Metastatic Lung Carcinoma in the Adrenal Gland (tissue), 1 donor: ENCODE data around the genes MPC1L and NYX.

GRCh38 chrX:40623301-40623713, at the start of gene MPC1L:
TSS of gene MPC1L (plus strand) at chrX:40623428.
- PRO-cap, result no peak

GRCh38 chrX:41024640-41025076, 60.6 kb upstream of the USP9X start:
- PRO-cap, result no peak

- PRO-cap, result no peak
Observed at GRCh38 chrX:41029328-41029776, 55.9 kb upstream of the USP9X start.

DNA sequence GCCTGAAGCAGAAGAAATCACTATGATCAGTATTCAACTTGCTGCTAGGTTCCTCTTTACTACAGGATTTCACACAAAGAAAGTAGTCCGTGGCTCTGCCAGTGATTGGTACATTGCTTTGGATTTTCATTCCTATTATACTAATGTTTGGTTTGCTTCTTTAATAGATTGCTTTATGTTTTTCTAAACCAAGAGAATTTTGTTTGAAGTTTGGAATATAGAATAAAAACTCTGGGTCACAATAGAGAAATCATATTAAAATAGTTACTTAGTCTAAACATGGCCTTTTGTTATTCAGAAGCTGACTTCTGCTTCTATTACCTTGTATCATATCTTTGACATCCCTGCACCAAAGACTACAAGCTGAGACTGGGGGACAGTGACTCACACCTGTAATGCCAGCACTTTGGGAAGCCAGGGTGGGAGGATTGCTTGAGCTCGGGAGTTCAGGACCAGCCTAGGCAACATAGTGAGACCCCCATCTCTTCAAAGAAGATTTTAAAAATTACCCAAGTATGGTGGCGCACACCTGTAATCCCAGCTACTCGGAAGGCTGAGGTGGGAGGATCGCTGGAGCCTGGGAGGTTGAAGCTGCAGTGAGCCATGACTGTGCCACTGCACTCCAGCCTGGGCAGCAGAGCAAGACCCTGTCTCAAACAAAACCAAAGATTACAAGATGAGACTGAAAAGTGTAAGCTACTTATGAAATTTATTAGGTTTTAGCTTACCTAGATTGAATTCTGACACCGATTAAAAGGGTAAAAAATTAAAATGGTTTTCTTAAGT, 116.5 kb upstream of the DDX3X start:
- PRO-cap, result no peak

DNA sequence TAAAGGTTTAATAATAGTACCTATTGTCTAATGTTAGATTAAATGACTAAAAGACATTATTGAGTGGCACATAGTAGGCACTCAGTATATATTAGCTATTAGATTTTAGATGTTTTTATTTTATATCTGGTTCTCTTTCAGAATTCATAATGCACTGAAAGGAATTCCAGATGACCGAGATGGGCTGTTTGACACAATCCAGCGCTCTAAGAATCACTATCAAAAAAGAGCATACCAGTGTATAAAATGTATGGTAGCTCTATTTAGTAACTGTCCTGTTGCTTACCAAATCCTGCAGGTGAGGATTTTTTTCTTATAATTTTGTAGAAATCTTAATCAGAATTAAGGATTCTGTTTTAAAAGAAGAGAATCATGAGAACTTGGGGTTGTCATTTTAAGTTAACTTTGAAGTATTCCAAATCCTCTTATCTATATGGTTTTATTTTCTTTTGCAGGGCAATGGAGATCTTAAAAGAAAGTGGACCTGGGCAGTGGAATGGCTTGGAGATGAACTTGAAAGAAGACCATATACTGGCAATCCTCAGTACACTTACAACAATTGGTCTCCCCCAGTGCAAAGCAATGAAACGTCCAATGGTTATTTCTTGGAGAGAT, 104.7 kb upstream of the DDX3X start:
- PRO-cap, result no peak

GRCh38 chrX:41346723-41347594, 13.0 kb downstream of the DDX3X start:
- PRO-cap, result no peak

DNA sequence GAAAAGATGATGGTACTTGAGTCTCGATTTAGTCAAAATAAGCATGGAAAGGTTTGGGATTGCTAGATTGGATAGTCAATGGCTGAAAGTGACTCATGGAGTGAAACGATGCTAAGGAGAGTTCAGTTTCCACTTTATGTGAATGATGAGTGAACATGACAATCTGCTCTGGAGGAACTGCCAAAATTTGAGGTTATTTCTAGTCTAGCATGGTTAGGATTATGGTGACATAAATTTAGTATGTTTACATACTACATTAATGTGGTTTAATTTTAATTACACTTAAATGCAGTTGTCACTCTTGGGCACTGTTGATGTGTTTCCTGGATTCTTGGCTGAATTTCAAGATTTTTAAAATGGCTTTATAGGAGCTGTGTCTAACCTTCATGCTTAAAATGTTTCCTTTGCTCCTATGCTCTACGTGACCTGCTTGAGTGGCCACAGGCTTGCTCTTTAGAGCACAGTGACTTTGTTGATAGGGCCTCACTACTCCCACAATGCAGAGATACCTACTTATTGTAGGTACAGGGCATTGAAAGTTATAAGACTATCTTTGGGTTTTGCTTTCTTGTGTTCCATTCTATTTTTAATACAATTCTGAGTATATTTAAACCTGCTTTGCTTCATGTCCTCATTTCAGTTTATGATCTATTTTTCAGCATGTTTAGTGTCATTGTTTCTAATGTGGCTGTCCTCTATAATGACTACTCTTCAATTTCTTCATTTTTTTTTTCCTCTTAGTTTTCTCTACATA, 17.3 kb downstream of the DDX3X start:
- PRO-cap, result no peak

GRCh38 chrX:41447075-41447600, at the start of gene NYX:
TSS of gene NYX (plus strand) at chrX:41447343.
- PRO-cap, result no peak

DNA sequence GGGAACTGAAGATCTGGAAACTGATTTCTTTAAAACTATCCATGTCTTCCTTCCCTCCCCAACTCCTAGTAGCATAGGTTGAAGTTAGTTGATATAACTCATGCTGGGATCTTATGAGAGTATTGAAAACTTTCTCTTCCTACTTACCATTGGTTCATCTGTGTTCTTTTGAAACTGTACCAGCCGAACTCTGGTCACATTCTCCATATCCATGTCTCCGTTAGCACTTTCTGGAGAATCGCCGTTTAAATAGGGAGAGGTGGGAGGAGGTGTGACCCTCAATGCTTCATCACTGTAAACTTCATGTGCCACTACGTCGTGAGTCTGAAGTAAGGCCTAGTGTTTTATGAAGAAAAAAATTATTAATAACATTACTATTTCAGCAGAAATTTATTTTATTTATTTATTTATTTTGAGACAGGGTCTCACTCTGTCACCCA, 110.6 kb upstream of the GPR34 start:
- PRO-cap, result no peak

DNA sequence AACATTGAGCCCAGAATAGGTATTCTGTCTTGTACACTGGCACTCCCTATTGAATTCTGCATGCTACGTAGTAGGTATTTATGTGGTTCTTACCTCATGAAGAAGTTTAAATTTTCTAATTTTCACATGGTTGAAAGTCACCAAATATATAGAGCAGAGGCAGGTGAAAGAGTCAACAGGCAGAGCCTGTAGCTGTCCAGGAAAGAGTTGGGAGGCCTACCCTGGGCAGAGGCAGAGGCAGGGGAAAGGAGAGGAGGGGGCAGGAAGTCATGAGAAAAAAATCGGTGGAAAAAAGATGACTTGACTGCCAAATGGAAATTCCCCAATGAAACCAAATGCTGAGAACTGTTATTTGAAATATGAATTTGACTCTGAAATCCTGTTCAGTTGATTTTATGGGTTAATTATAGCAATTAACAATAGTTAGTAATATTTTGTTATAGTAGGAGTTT, 23.1 kb upstream of the GPR34 start:
- PRO-cap, result no peak

DNA sequence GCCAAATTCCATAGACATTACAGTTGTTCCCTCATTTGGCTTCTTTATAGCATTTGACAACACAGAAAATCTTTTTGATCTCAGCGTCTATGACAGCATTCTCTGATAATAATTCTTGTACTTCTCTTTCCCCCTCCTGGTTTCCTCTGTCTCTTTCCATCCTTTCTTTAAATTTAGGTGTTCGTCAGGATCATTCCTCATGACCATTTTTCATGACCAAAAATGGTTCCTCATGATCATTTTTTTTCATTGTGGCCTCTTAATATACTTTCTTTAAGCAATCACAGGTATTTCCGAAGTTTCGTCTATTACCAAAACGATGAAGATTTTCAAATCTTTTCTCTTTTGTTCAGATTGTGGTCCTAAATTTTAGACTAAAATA, 99.6 kb downstream of the GPR82 start:
- PRO-cap, result no peak

DNA sequence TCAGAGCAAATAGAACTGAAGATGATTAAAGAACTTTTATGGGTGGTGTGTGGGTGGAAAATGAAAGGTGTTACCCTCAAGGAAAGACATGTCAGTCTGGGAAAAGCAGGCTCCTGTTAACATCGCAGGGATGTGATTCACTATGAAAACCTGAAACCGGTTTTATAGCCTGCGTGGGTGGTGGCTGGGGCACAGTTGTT, 61.2 kb upstream of the CASK start:
- PRO-cap, result no peak

DNA sequence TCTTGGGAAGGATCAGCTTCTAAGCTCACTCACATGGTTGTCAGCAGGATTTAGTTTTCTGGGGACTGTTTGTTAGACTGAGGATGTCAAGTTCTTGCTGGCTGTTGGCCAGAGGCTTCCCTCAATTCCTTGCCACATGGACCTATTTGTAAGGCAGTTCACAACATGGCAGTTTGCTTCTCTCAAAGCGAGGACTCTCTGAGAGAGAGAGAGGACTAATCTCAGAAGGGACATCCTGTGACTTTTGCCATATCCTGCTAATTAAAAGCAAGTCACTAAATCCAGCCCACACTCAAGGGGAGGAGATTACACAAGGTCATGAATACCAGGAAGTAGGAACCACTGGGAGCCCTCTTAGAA, 38.3 kb downstream of the PPP1R2C start:
- PRO-cap, result no peak

- PRO-cap, result no peak
Observed at GRCh38 chrX:42815964-42816493, 38.1 kb upstream of the PPP1R2C start.

- PRO-cap, result no peak
Observed at GRCh38 chrX:42944134-42944903, 166.4 kb upstream of the PPP1R2C start.

DNA sequence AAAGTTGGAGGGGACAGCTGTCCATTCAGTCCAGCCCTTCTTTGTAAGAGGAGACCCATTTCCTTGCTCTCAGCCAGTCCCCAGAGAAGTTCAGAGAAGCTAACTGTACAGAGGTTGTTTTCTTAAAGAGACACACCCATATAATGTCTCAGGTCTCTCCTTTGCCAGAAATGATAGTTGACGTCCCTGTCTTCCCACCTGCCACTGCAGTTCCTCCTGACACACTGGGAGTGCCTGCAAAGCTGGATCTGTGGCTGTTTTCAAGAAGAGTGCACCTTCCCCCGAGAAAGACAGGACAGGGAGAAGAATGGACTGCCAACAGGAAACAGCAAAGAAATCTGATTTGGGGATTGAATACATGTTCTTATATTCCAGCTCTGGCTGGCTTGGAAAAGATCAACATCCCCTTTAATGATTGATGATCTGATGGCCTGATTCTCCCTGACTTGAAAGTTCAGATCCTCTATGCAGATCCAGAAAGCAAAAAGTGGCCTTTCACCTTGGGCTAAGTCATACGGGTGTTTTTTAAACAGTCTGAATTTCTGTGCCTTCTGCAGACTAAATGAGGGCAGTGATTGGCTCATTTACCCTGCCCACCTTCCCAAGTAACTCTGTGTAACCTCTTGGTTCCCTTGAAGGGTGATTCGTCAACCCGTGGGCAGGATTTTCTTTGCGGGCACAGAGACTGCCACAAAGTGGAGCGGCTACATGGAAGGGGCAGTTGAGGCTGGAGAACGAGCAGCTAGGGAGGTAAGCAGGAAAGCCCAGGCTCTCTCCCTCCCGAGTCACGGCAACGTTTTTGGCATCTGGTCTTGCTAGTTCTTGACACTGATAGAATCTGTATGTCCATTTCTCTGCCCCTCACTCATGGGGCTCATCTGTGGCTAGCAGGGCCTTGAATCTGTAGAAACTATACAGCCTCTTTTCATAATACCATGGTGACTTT, 87.3 kb downstream of the MAOA start:
- PRO-cap, result no peak

DNA sequence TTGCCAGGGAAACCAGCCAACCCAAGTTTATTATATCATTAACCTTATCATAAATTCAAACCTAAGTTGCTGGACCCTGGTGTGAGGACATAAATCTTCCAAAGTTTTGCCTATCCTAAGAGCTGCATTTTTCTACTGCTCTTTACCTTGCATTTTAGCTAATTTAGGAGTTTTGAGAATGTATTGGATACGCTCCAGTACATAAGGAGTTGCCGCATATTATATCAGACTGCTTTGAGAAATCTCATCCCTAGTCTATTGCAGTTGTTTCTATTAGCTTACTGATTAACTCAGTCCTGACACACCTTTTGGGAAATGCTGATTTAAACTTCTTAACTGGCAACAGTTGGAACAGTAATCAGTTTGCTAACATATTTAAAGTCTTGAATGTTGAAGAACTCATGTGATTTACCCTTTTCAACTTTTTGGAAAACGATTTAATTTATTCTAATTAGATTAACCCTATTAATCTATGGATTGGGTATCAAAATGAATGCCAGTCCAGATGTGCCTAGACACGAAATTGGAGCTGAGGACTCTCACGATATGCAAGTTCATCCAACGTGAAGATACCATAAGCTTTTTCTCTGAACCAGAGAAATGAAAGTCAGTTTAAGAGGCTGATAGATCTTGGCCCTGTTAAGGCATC, 89.9 kb downstream of the MAOA start:
- PRO-cap, result no peak

- PRO-cap, result no peak
Observed at GRCh38 chrX:43838666-43839211, 43.5 kb downstream of the MAOB start.

- PRO-cap, result no peak
Observed at GRCh38 chrX:43860140-43860747, 22.0 kb downstream of the MAOB start.

- PRO-cap, result no peak
Observed at GRCh38 chrX:44947862-44948578, 75.0 kb downstream of the KDM6A start.